Peyer's patch (tissue), 4 donors: ENCODE data around the gene PCGF5.

- PRO-cap = no peak
- RAMPAGE, long total RNA, 4 experiments = no peak in any of the 4 experiments
Measured at GRCh38 chr10:89122479-89123081, 84.5 kb downstream of the CH25H start.

DNA sequence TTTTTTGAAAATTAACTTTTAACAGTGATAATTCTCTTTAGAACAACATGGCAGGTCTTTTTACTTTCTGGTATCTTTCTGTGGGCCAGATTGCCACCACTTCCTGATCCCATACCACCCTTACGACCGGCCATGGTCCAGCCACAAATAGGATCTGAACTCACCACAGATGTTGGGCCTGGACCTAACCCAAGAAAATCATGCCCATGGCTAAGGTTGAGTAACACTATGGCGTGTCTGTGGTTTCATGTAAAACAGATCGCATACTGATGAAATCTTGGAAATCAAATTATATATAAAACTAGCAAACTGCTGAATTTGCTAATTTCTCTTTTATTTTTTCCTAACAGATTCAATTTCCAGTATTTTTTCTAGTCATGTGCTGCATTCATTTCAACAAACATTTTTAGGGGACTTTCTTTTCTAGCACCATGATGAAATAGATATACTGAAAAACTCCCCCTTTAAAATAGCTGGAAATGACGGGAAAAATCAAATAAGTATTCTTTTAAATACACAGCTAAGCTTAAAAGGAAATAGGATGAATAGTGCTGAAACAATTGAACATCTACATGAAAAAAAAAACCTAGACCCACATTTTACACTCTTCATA, 77.1 kb downstream of the CH25H start:
- PRO-cap = no peak
- RAMPAGE, long total RNA, 4 experiments = no peak in any of the 4 experiments

DNA sequence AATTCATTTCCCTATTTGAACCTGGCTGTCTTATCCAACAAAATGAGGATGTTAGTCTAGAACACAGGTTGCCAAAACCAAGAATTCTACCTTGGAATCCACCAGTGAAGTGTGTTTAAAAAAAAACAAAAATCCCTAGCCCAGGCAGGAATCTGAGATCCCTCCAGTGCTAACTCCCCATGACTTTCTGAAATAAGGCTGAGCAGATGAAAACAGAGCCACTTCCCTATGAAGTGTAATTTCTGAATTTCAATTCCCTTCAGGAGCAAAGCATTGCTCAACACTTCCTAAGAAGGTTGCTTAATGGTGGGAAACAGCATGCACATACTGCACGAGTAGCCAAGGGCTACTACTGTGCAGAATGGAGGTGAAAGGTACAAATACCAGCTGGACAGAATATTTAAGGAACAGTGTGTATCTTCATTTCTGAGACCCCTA, 9.6 kb downstream of the LIPA start:
- PRO-cap = unidirectional peak, minus-strand start at position 189 of the sequence
- RAMPAGE, long total RNA, 4 experiments = no peak in any of the 4 experiments

GRCh38 chr10:89306024-89306806, 4.4 kb downstream of the IFIT2 start:
- PRO-cap = no peak
- RAMPAGE, long total RNA, 4 experiments = start-site peak on the plus strand in 1 of 4 experiments, at chr10:89306210-89306404 at its widest, 13 reads per replicate

- PRO-cap = no peak
- RAMPAGE, long total RNA, 4 experiments = start-site peak on the minus strand in 1 of 4 experiments, at chr10:89592685-89592830 at its widest, 11 reads per replicate
Measured at GRCh38 chr10:89592473-89592928, 52.5 kb downstream of the PANK1 start.

DNA sequence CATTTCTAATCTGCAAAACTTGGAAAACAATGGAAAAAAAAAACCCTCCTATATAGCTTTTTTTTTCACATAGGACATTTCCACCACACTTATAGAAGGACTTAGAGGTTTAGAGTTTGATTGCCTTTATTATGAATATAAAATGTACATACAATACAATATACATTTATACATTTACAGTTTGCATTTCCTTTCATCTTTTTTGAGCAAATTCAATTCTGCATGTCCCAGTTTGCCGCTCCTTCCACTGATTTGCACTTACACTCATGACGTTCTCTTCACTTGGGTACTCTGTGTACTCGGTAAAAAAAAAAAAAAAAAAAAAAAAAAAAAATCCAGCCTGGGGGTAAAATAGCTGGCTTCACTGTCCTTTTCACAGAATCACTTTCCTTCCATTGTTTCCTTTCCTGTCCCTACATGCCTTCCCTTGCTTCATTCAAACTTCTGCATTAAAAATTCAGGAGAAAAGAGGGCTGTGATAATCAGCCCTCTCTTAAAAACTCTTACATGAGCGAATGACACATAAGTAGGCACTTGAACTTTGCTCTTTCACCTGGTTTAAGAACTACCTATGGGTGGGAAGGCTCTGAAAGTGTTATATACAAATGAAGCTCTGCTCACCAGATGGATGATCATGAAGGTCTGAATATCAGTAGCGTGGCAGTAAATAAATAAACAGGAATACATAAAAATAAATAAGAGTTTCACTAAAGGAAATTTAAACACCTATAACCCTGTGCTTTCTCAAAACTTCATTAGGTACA, 8.7 kb downstream of the ANKRD1 start:
- PRO-cap = no peak
- RAMPAGE, long total RNA, 4 experiments = no peak in any of the 4 experiments

DNA sequence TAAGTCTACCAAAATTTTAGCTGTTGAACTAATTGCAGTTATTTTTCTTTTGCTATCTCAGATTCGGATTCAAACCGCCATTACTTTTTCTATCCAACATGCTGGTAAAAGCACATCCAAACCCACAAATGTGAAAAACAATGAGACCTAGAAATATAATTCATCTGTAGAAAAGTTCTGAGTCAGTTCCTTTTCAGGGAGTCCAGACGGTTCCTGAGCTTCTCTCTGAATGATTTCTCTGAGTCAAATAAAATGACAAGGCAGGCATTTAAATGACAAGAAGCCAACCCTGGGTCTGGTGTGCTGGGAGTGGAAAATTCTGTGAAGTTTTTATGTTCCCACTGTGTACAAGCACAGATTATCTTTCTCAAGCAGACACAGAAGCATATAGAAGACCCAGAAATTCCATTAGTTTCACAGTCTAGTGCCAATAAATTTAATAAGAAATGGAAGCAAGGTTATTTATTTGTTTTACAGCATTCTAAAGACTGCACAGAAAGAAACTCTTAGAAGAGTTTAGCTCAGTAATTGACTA, 96.3 kb upstream of the ANKRD1 start:
- PRO-cap = no peak
- RAMPAGE, long total RNA, 4 experiments = no peak in any of the 4 experiments

GRCh38 chr10:91201825-91202104, 18.7 kb upstream of the PCGF5 start:
- PRO-cap = no peak
- RAMPAGE, long total RNA, 4 experiments = no peak in any of the 4 experiments

GRCh38 chr10:91219945-91220985, at the start of gene PCGF5:
Gene PCGF5 (plus strand): TSS chr10:91220663.
- PRO-cap = bidirectional peak, plus-strand start at chr10:91220788, minus-strand start at chr10:91220491
- RAMPAGE, long total RNA, 4 experiments = start-site peak on the plus strand in 1 of 4 experiments, at chr10:91220771-91220794 at its widest, 44 reads per replicate

DNA sequence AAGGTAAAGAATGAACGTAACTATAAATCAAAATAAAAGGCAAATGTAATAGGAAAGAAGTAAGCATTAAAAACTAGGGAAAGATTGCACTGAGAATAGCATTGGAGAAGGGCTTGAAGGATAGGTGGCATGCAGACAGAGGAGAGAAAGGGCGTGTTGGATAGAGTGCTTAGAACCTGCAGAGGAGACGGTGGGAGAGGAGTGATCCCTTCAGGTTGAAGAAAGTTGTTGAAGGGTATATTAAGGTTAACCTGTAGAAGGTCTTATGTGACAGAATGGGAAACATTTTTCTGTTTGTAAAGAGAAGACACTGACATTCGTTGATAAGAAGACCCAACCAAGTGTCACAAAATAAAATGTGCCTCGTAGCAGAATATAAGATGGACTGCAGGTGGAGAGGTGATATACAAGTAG, 1.4 kb downstream of the PCGF5 start:
- PRO-cap = no peak
- RAMPAGE, long total RNA, 4 experiments = start-site peak on the plus strand in 1 of 4 experiments, centred at position 144 of the sequence, 10 reads per replicate

GRCh38 chr10:91223455-91223657, 2.9 kb downstream of the PCGF5 start:
- PRO-cap = no peak
- RAMPAGE, long total RNA, 4 experiments = no peak in any of the 4 experiments

- PRO-cap = no peak
- RAMPAGE, long total RNA, 4 experiments = no peak in any of the 4 experiments
Measured at GRCh38 chr10:91298134-91298794, 77.8 kb downstream of the PCGF5 start.

DNA sequence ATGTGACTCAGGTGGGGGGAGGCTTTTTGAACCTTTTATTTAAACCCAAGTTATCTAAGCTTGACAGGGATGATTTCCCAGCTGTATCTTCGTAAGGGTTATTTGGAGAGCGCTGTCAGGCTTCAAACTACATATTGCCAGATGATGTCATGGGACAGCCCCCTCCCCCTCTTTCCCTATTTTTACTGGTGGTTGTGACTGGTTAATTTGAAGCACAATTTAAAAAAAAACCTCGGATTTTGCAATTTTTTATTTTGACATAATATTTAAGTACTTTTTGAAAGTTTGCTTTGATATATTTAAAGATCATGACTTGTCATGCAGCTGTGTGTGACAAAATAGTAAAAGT, 965 bp downstream of the HECTD2 start:
- PRO-cap = no peak
- RAMPAGE, long total RNA, 4 experiments = no peak in any of the 4 experiments

- PRO-cap = no peak
- RAMPAGE, long total RNA, 4 experiments = no peak in any of the 4 experiments
Measured at GRCh38 chr10:91799589-91800008, 1.4 kb downstream of the TNKS2 start.

DNA sequence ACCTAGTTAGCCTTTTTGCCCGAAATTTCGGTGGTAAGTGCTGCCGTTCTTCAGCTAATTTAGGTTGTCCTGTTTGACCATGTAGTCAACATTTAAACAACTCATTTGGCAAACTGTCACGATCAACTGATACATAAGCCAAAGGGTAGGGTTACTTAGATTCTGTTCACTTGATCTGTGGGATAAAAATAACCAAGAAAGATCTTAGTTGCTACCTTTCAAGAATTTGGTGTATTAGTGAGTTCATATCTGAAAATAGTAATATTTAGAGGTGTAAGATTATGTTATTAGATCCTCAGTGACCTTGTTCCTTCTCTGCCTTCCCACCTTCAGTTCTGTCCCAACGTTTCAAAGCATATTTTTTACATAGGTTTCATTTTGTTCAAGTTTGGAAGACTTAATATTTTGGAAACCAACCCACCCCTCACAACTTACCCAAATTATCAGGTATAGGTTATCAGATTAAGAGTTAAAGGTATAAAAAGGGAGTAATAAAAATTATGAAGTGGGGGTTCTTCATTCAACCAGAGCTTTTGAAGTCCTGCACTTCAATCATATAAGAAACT, 2.1 kb downstream of the TNKS2 start:
- PRO-cap = no peak
- RAMPAGE, long total RNA, 4 experiments = no peak in any of the 4 experiments

DNA sequence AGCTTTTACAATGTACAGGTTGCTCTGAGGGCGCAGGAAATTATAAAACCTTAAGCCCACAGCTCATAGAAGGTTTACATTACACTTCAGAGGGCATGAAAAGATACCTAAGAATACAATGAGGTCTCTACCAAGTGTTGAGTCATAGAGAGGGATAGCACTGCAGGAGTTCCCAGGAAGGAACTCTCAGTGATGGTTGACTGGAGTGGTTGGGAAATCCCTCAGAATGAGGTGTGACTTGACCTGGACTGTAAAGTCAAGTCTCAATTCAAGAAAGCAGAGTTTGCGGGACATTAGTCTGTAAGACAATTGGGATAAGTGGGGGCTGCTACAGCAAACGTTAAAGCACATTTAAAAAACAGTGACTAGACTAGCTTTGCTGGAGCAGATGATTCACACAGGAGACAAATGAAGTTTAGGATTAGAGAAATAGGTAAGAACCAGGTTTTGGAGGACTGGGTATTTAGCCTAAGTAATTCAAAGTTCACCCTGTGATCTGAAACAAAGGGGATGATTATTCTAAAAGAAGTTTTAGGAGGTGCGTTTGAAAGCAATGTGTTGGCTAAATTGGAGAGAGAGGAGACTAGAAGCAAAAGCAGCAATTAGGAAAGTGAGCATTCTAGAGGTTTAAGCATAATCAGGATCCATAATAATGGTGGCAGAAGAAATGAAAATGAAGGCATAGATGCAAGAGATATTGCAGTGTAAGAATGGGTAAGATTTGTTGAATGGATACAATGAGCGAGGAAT, 22.1 kb downstream of the TNKS2 start:
- PRO-cap = no peak
- RAMPAGE, long total RNA, 4 experiments = no peak in any of the 4 experiments

DNA sequence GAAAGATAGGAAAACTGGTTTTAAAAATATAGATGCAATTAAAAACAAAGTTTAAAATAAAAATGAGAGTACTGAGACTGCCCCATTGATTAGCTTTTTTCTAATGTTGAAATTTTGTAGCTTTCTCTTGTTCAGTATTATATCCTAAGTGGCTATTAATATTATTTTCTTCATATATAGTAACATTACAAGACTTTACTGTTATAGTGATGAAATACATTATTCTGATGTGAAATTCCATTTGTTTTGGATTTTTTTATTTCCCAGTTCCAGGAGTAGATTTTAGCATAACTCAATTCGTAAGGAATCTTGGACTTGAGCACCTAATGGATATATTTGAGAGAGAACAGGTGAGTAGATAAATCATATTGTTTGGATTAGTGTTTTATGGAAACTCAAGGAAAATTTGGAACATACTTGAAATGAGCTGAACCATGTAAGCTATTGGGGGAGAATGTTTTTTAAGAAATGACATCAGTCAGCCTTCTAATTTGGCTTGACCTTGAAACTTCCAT, 51.1 kb downstream of the TNKS2 start:
- PRO-cap = no peak
- RAMPAGE, long total RNA, 4 experiments = no peak in any of the 4 experiments

GRCh38 chr10:91923254-91923566, 360 bp upstream of the BTAF1 start:
- PRO-cap = no peak
- RAMPAGE, long total RNA, 4 experiments = no peak in any of the 4 experiments

- PRO-cap = no peak
- RAMPAGE, long total RNA, 4 experiments = no peak in any of the 4 experiments
Measured at GRCh38 chr10:91931791-91932382, 8.3 kb downstream of the BTAF1 start.

- PRO-cap = no peak
- RAMPAGE, long total RNA, 4 experiments = start-site peak on the plus strand in 1 of 4 experiments, at chr10:91955635-91955764 at its widest, 13 reads per replicate
Measured at GRCh38 chr10:91954988-91956079, 31.8 kb downstream of the BTAF1 start.